Right ventricle myocardium (tissue), 1 donor: ENCODE data around the genes CLRN3 and PTPRE.

DNA sequence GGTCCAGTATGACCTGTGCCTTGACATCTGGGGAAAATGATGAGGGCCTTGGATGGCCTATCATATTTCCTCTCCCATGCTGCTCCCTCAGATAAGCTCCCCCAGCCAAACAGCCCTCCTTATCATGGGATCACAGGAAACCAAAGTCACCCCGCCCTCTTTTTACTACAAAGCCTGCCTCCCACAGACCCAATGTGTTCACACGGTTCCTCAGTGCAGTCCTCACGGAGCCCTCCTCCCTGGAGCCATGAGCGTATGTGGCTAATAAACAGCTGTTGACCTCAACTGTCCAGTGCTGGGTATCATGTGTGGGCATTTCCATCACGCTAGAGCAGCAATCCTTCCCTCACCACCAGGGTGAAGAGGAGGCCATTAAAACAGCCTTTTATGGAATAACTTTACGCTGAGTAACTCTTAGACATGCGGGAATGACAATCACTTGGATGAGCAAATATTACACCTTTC lies 31.9 kb downstream of the C10orf90 start:
- PRO-cap, 2 experiments, result peak in 1 of 2 experiments; most common plus-strand start position 197 of the sequence (in 1)

DNA sequence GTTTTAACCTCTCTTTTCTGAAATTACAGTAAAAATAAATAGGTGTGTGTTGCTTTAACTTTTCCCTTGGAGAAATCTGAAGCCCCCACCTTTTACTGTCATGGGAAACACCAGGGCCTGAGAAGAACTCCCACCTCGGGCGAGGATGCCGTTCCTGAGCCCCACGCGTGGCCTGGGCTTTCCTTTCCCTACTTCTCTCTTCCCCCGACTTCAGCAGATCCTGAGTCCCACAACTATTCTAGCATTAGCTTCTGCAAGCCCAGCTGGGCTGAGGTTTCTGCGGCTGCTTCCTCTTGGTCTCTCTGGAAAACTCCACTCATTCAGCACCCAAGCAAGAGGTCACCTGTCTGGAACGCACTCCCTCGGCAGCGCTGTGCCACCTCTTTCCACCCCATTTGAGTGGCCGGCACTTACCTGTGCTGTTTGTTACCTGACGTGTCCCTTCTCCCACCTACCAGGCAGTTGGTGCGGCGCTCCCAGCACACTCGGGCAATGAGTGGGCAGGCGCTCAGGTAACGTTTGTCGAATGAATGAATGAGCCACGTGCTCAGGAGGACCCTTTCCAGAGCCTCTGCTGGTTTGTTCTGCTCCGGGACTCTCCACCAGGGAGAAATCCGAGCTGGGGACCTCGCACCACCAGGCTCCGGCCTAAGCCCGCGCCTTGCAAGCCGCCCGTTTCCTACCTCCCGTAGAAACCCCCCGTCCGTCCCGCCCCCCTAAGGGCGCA lies 639 bp upstream of the DOCK1 start:
- PRO-cap, 2 experiments, result no peak in any of the 2 experiments

GRCh38 chr10:127392669-127393167 lies 156.4 kb upstream of the NPS start:
- PRO-cap, 2 experiments, result no peak in any of the 2 experiments

DNA sequence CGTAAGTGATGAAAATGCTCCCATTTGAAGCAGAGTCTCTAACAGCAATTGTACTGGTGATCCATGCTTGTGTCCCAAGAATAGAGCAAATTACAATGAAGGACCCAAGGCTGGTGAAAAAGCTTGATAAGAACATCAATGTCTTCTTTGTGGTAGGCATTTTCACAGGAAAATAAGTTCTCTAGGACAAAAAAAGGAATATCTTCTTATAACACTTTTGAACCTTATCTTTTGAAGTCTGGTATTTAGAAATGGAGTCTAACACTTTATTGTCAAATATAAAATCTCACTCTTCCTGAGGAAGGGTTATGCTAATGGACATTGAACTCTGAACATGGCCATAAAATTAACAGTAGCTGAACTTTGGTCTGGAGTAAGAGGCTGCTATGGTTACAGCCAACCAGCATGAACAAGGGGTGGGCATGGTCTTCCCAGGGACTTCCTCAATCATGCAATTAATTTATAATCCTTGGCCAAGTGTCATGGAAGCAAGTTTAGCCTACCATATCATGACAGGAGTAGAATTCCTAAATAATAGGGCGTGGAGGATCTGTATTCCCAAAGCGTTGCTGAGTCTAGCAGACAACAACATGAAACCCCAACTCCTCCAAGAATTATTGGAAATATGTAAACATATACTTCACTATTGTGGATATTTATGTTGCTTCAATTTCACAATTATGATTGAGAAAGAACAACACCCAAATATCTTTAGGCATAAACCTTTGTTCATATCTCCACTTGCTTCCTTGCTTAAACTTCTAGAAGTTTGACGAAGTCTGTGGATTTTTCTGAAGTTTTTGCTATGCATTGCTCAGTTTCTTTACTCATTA lies at the start of gene CLRN3:
CLRN3 (minus strand) TSS at position 317 of the 833 bp plus-strand sequence.
- PRO-cap, 2 experiments, result no peak in any of the 2 experiments

DNA sequence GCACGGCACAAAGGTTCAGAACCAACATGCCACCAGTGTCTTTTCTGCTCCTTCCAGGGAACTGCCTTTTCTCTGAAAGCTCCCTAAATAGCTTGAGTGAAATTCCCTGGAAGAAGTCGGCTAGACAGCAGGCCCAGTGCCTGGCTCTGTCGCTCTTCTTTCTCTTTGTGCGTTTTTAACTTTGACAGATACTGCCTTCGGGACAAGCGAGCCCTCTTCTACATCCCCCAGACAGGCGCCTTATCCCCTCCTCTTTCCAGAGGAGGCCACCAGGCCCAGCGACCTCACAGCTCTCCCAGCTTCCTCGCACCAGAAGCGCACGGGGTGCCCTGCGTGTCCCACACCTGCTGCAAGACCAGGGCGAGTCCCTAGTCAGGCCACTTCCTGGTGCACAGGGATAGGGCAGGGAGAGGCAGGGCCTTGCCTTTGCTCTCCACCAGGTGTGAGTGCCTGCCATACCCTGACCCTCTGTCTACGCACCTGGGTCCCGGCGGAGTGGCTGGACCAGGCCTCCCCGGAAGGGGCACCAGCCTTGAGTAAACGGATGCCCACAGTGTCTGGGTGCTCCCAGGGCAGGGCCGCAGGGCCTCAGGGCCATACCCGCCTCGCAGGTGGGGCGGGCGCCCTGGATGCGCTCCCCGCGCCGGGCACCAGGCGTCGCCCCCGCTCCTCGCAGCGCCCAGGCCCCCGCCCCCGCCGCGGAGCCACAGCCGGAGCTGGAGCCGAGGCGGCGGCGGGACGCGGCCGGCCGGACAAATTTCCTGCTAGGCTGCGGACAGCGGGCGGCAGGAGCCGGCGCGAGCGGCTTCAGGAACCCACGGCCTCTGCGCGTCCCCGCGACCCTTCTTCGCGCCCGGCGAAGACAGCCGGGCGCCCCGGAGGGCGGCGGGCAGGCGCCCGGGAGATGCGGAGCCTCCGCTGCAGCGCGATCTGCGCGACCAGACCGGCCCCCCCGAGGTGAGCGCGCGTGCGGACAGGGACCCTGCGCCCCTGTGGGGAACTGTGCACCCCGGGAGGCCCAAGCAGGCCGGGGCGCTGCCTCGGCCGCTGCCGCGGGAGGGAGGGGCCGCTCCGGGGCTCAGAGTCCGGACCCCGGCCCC lies at the start of gene PTPRE:
PTPRE (plus strand) TSS at position 751 of the 1,100 bp plus-strand sequence.
- PRO-cap, 2 experiments, result peak in 2 of 2 experiments; most common plus-strand start position 725 of the sequence (in 2)

GRCh38 chr10:127934277-127934743 lies 27.4 kb downstream of the PTPRE start:
- PRO-cap, 2 experiments, result no peak in any of the 2 experiments

DNA sequence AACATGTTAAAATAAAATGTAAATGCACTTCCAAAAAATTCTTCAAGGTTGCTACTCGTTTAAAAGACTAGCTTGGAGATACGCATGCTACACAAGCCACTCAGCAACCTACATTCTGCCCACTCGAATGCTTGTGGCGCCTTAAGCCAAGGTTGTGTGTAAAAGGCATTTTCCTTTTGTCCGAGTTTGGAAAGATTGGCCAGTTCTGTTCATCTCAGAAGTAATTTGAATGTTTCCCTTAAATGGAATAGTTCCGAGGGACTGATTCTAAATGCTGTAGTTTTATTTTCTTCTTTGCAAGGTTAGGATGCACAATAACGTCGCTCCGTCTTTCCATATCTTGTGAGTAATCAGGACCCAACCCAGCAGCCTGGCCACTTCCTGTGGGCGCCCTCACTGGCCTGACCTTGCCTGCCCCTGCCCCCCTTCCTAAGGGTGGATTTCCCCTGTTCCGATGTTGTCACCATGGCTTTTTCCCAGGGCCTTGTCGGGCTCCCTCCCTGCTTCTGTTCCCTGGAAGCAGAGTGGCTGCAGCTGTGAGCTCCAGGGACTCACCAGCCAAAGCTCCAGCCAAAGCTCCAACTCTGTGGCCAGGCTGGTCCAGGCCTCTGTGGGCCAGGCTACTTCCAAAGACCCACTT lies 70.6 kb downstream of the PTPRE start:
- PRO-cap, 2 experiments, result peak in 1 of 2 experiments; most common plus-strand start position 501 of the sequence (in 1); most common minus-strand start position 344 of the sequence (in 1)

GRCh38 chr10:128000528-128000960 lies 93.6 kb downstream of the PTPRE start:
- PRO-cap, 2 experiments, result no peak in any of the 2 experiments

DNA sequence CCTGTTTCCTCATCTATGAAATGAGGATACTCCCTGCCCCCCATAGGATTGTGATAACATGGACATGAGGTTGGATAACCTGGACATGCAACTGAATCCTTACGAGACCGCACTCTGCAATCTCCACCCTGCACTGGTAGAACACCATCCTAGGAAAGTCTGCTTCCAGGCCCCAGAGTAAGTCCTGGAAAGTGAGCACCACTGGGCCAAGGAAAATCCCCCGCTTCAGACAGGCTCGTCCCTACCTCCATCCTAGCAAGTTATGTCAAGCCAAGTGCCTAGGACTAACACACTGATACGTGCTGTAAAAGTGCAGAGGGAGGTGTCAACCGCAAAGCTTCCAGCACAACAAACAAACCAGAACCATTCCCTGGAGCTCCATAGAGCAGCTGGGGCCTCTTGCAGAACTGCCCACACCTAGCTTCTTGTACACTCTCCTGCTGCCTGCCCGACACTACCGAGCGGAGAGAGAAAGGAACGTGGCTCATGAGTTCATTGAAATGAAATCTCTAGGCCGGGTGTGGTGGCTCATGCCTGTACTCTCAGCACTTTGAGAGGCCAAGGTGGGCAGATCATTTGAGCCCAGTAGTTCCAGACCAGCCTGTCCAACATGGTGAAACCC lies 73.7 kb downstream of the MKI67 start:
- PRO-cap, 2 experiments, result no peak in any of the 2 experiments

- PRO-cap, 2 experiments, result no peak in any of the 2 experiments
These were observed 45.0 kb downstream of the MKI67 start for GRCh38 chr10:128081247-128081561.

- PRO-cap, 2 experiments, result no peak in any of the 2 experiments
These were observed 30.6 kb downstream of the MKI67 start for GRCh38 chr10:128095421-128096301.

DNA sequence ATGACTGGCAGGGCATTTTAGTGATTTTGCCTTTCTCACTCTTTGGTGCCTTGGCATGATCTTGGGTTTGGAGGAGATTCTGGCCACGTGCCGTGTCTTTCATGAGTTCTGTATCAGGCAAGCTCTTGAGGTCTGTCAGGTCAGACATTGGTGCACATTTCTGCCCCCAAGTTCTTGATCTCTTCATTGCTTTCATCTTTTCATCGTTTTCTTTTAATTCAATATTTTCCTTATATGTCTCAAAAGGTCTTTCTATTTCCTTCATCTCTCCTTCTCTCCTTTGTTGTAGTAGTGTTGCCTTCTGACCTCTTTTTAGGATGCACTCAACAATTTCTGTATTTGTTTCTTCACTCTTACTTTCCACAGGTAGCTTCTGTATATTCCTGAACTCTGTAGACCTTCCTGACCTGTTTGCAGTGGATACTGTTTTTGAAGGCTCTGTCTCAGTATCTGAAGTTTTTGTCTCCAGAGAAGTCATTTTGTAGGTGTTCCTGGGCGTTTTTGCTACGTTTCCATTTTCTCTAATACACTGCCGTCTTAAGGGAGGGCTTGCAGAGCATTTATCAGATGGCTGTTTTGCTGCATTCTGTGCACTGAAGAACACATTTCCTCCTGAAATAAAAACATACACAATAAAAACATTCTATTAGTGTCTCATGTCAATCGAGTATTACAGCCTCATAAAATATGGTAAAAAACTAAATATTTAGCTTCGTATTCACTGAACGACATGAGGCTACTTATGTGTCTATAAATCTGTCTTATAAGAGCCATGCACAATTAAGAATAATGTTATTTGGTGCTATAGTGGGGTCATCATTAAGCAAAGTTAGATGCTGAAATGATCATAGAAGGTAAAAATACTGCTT lies 17.2 kb downstream of the MKI67 start:
- PRO-cap, 2 experiments, result no peak in any of the 2 experiments

GRCh38 chr10:128180842-128181374 lies 54.7 kb upstream of the MKI67 start:
- PRO-cap, 2 experiments, result no peak in any of the 2 experiments

DNA sequence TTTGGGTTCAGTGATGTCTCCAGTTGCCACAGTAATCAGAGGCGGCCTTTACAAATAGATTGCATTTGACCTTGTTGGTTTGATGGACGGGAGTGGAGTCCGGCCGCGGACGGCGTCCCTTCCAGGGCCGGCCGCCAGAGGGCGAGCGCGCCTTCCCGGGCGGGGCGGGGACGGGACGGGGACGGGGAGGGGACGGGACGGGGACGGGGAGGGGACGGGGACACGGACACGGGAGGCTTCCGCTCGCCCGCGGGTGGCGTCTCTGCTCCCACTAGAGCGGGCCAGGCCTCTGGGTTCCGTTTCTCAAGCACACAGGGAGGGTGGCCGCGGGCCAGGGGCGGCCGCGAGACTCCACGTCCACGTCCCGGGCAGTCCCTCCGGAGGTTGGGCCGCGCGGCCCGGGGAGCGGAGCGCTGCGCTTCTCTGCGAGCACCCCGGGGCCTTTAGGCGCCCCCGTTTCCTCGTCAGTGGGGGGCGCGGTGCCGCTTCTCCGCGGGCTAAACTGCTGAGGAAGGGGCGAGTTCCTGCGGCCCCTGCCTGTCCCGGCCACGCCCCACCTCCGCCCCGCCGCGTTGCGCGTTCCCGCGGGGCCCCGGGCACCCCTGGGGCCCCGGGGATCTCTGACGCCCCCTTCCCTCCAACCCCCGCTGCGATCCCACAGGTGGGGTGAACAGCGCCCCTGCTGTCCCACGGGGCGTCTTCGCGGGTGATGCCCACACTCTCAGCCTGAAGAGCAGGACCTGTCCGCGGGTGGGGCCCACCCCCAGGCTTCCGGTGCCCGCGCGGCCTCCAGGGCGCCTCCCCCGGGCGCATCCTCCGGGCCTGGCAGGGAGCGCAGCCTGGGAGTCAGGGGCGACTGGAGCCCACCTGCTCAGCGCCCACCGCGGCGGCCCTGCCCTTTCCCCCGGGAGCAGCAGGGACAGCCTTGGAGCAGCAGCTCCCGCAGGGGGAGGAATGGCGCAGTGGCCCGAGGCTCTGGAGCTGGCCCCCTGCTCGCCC lies 84.3 kb upstream of the MKI67 start:
- PRO-cap, 2 experiments, result peak in 2 of 2 experiments; most common plus-strand start position 209 of the sequence (in 2)

- PRO-cap, 2 experiments, result no peak in any of the 2 experiments
These were observed 85.9 kb upstream of the MKI67 start for GRCh38 chr10:128212008-128212663.

GRCh38 chr10:129464163-129464744 lies 2.8 kb upstream of the MGMT start:
- PRO-cap, 2 experiments, result no peak in any of the 2 experiments

GRCh38 chr10:129624246-129624946 lies 157.4 kb downstream of the MGMT start:
- PRO-cap, 2 experiments, result no peak in any of the 2 experiments

DNA sequence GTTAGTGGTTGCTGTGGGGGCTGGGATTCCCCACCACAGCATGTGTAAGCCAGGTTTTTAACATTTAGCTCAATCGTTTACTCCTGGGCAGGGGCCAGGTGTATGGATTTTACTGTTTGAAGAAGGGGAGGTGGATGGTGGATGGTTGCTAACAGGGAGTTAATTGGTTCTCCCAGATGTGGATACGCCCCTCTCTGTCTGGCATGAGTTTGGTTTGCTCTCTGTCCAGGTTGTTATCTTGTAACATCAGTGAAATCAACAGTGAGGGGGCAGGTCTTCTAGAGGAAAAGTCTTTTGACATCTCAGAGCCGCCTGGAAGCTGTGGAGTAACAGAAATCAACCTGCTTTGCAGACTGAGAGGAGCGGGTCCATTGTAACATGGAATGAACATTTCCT lies 243.4 kb downstream of the MGMT start:
- PRO-cap, 2 experiments, result no peak in any of the 2 experiments

DNA sequence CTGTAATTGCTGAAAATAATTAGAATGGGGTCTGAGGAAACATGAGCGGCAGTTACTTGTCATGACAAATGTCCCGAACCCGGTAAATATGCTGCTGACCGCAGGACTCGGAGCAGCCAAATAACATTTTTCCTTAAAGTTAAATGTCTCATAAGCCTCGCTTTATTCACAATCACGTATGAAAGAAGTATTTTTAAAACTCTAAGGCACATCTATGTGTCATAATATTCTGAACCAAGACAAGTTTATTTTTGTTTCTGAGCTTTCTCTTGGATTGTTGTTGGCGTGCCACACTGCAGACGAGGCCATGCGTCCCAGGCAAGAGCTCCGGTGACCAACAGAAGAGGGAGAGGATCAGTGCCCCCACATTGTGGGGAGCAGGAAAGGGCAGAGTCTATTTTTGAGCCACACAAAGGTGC lies 17.7 kb downstream of the EBF3 start:
- PRO-cap, 2 experiments, result no peak in any of the 2 experiments

DNA sequence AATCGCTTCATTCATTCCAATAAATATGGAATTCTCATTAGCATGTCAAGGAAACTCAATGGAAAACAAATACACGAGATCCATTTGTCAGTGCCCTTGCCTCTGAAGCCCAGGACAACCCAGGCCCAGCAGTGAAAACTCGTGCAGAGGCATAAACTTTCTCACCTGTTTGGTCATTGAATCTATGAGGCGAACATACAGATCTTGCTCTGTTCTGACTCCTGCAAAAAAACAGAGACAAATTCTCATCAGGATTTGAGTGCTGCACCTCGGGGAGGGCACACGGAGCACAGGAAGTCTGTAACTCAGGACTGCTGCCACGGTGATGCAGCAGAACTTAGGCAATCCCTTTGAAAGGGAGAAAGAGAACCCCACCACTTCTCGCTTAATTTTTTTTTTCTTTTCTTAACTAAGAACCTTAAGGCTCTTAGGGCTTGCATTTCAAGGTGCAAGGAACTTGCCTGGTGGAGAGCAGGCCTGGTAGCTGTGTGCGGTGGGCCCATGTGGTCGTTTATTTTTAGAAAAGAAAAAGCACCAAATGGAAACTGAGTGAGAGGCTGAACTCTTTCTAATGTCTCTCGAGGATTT lies 2.0 kb downstream of the EBF3 start:
- PRO-cap, 2 experiments, result no peak in any of the 2 experiments